ENCODE measurements around a stretch of chr12.

- RRBS: no CpG with 5 or more reads among the region's 2 CpGs
Measured at GRCh38 chr12:53726354-53726703, 923 bp downstream of the CALCOCO1 start.

DNA sequence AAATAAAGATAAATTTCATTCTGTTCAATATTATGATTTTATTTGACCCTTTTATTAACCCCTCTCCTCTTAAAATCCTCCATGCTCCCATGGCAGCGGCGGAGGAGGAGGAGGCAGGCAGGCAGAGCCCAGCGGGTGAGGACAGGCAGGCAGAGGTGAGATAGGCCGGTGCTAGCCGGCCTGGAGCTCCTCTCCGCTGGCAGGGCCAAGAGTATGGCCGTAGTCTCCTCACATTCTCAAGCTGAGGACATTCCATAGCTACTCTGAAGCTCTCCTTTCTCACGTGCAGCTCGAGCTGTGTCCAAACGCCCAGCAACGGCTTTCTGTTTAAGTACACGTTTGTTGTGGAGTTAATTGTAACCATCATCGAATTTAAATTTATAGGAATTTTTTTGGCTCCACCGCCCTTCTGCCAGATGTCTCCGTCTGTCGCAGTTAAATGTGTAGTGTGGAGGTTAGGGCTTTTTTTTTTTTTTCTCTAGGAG lies 3.5 kb downstream of the HOXC11 start:
- RRBS: no CpG with 5 or more reads among the region's 16 CpGs

DNA sequence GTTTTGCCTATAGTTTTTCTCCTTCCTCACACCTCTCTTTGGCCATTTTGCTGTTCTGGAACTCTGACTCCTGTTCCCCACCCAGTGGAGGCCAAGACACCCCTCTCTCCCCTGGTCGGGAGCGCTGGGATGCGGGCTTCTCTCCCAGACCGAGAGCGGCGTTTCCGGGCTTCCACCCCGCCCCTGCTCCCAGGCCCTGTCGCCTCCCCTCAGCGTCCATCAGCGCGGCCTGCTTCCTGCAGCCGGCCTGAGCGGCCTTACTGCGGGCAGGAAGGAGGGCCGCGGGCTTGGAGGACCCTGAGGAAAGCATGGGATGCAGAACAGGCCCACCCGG lies 4.0 kb upstream of the HOXC8 start:
- RRBS: 4% methylated on average over 9 of the region's 18 CpGs

- RRBS: 93% methylated on average over 7 of the region's 21 CpGs
Measured at GRCh38 chr12:54006564-54007169, 2.1 kb upstream of the HOXC8 start.

DNA sequence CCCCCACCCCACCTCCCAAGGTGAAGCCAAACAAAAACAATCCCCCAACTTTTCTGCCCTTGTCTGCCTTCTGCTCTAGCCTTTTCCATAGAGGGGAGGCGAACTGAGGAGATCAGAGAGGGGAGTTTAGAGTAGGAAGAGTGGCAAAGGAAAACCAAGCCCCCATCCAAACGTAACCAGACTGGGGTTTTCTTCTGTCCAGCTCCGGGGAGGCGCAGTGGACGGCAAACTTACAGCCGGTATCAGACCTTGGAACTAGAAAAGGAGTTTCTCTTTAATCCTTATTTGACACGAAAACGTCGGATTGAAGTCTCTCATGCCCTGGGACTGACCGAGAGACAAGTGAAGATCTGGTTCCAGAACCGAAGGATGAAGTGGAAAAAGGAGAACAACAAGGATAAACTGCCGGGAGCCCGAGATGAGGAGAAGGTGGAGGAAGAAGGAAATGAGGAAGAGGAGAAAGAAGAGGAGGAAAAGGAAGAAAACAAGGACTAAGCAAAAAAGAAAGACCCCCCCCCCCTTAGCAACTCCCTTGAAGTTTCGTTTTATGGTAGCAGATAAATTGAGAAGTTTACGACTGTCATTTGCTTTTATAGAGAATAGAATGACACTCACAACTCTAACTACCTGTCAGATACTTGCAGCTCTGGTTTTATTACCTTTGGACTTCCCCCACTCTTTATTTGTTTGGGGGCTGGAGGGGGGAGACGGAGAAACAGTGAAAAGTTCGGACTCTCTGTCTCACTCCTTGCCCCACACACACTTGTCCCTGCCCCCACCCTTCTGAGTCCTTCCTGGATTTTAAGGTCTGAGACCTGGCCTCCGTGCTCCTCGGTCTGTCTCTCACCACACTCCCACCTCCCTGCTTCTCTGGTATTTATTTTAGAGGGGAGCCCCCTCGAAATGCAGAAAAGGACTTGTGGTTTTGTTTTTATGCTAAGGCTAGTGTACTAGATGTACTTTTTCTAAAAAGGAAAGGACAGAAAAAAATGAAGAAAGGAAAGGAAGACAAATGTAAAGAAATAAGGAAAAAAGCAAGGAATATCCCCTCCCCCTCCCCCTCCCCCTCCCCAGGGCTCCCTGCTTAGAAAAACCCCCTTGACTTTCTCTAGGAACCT lies 2.5 kb downstream of the HOXC8 start:
- RRBS: no CpG with 5 or more reads among the region's 20 CpGs

DNA sequence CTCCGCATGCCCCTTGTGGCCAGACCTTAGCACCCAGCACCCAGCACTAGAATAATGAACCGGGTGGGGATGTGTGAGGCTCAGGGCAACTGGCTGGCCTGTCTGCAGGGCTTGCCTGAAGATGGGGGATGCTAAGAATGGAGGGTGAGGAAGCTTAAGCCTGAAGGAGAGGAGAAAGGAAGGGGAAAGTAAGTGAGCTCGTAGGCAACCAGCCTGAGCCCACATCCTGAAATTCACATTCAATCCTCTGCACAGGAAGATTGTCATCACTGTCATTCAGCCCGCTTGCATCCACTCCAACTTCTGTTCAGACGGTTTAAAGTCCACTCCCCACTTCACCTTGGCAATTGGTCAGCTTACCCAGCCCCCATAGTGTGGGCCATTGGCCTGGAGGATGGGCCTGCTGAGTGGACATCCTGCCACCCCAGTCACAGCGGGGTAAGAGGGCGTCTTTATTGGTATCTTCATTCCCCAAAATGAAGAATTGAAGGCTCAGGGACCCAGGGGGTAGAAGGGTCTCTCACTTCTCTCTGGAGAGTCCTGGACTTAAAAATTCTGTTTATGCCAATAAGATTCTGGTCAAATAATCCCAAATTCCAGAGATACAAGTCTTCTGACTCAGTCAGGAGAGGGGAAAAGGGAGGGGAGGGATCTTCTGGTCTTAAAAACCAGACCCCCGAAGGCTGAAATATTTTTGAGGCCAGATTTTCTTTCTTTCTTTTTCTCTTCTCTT lies 4.6 kb downstream of the HOXC8 start:
- RRBS: no CpG with 5 or more reads among the region's 8 CpGs

DNA sequence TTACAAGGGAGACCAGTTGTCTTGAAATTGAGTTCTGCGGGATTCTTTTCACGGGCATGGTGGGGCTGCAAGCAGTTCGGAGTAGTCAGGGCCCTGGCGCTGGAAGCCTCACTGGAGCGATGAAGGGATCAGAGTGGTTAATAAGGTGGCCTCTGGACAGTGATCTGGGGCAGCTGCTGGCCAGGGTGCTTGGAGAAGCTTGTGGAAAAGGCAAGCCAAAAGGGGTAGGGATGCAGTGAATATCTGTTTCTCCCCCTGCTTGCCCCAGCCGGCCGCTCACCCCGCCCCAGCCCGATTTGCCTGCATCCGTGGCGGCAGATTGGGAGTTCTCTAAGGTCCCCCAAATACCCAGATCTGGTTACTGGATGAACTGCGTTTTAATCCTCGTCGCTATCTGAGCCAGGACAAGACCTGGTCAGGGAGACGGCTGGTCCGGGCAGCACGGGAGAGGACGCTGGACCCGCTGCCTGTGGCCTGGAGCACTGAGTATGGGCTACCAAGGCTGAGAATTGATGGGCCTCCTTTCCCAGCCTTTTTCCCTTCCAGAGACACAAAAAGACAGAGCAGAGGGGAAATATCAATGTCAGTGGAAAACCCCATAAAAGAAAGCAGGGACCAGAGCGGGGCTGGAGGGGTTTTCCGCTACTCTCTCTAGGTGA lies 7.2 kb upstream of the HOXC6 start:
- RRBS: no CpG with 5 or more reads among the region's 21 CpGs

- RRBS: no CpG with 5 or more reads among the region's 22 CpGs
Measured at GRCh38 chr12:54052635-54053567, 734 bp upstream of the HOXC4 start.

- RRBS: no CpG with 5 or more reads among the region's 15 CpGs
Measured at GRCh38 chr12:54077790-54078519, 24.3 kb downstream of the HOXC4 start.

DNA sequence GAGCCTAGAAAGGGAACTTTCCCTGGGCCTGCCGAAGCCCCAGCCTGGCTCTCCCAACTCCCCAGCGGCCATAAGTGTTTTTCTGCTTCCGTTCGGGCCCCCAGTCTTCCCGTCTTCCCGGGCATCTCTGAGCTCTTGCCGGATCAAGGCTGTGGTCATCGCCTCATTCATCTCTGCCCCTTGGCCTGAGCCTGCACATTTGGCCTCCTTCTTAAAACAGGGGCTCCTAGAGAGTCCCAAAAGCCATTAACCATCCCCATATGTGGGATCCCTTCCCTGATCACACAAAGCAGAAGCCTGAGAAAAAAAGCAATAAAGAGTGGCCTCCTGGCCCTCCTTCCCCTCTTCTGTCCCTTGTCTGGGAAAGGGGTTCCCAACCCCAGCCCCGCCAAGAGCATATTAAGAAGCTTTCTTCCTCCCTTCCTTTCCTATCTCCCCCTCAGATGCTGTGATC lies 26.8 kb downstream of the HOXC4 start:
- RRBS: no CpG with 5 or more reads among the region's 9 CpGs

DNA sequence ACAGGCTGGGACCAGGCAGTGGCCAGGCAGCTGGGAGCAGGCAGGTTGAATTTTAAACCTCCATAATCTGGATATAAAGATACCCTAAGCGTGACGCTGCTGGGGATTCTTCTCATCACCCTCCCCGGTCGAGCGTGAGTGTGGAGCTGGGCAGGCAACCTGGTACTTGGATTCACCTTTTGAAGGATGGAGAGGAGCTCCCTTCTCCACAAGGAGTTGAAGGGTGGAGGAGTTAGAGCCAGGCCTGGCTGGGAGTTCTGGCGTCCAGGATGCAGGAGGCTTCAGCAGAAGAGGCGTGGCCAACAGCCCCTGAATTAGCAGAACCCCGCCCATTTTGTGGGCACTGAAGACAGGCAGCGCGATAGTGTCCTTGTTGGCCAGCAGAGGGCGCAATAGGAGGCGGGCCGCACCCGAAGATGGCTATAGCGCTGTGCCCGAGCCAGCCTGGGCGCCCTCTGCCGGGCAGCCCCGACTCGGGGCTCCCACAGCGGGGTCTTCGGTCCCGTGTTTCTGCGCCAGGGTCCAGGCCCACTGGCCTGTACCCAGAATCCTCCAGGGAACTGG lies 25.8 kb upstream of the SMUG1 start:
- RRBS: no CpG with 5 or more reads among the region's 24 CpGs

GRCh38 chr12:54231983-54232750 lies 43.4 kb upstream of the SMUG1 start:
- RRBS: no CpG with 5 or more reads among the region's 4 CpGs

- RRBS: no CpG with 5 or more reads among the region's 2 CpGs
Measured at GRCh38 chr12:54251907-54252346, 28.0 kb downstream of the CBX5 start.

DNA sequence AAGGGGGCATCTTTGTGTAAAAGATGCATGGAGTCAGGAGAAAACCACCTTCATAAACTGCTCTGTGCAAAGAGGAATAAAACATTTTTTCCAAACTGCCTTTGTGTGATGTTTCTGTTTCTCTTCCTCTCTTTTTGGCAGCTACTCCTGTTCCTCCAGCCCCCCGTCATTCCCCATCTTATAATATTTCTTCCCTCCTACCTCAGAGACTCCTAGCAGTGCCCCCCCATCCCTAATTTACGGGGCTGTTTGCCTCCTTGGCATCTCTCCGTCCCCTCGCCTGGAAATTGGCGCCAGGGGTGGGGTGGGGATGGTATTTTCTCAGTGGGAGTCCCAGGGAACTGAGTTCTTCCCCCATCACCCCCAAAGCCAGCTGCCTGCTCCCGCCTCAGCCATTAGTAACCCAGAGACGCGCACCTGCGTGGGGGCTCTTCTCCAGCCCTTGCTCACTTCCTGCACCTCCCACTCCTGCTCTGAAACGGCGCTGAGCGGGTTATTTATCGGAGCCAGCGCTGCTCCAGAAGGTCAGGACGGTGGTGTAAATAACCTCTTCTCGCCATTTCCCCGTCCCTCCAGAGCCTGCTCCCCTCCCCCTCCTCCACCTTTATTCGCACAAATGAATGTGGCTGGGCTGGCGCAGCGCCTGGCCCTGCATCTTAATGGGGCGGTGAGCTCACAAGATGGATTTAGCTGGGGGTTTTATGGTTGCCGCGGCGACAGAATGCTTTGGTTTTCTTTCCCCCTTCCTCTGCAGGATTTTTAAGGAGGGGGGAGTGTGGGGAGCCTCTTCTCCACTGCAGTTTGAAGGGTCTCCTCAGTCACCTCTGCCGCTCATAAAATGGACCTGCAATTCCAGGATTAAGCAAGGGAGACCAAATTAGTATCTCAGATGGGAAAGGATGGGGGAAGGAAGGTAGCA lies 12.3 kb downstream of the GPR84 start:
- RRBS: no CpG with 5 or more reads among the region's 25 CpGs

DNA sequence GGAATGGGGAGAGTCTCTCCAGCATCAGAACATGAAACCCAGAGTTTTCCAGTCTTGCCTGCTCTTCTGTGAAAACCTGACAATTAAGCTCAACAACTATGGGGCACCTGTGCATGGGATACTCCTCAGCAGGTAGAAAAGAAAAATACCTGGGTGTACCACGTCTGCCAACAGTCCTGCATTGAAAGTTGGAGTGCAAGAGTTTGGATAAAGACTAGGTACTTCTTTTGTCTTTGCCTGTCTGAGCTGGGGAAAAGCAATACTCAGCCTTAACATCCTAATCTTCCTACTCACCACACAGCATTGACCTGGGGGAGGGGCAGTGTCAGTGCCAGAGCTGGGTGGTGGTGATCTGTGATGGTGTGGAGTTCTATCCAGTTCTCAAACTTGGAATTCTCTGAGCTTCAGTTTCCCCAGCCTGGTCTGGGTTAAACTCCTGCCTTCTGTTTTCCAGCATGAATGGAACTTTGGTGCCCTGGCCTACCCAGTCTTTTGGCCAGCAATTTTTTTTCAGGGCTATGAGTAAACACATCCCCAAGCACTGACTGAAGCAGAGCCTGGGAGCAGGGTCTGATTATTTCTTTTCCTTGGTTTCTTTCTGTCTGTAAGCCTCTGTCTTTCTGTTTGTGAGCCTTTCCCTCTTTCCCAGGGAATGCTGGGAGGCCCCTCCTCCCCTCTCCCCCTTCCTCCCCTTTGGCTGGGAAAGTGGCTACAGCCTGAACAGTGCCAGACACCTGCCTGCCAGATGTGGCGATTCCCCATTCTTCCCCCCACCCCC lies 11.4 kb downstream of the GPR84 start:
- RRBS: no CpG with 5 or more reads among the region's 2 CpGs

DNA sequence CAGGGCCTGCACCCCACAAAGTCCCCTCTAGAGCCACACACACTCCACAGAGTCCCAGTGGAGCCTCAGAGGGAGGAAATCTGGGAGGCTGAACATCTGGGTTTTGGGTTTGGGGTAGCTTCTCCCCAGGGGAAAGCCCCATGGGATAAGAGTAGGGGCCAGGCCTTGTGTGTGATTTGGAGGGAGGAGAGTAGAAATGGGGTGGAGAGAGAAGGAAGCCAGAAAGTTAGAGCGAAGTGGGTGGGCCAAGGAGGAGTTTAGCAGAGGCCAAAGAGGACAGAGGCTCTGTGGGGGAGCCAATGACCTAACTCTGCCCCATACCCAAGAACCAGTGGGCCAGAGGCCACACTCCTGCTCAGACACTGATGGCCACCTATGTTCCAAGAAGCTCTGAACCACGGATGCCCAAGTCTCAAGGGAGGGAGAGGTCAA lies 9.3 kb downstream of the ZNF385A start:
- RRBS: no CpG with 5 or more reads among the region's 2 CpGs

DNA sequence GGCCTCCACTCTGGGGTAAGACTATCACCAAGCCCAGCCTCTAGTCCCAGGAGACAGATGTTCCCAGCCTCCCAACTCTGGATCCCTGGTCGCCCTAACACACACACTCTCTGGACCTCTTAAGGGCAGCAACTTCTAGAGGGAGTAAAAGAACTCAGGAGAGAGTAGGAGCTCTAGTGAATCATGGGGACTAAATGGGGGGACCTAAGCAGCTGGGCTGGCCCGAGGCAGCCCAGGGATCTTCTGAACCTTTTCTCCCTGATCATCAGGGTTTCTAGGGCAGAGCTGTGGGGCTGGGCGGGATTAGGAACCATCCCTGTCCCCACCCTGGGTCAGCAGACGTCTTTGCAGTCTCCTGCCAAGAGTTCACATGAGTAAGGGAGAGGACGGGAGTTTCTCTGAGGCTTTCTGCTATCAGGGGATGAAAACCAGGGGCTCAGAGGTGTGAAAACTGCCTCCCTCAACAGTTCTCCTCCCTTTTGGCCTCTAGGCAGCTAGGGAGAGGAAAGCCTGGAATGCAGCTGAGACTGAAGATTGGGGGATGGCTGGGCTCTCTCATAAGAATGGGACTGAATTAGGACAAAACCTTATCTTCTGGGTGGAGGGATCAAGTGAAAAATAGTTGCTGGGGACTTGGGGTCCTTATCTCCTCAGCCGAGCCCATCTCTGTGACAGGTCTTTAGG lies 8.0 kb downstream of the ZNF385A start:
- RRBS: no CpG with 5 or more reads among the region's 6 CpGs

- RRBS: no CpG with 5 or more reads among the region's 1 CpG
Measured at GRCh38 chr12:54400659-54401303, 16.2 kb upstream of the ZNF385A start.

DNA sequence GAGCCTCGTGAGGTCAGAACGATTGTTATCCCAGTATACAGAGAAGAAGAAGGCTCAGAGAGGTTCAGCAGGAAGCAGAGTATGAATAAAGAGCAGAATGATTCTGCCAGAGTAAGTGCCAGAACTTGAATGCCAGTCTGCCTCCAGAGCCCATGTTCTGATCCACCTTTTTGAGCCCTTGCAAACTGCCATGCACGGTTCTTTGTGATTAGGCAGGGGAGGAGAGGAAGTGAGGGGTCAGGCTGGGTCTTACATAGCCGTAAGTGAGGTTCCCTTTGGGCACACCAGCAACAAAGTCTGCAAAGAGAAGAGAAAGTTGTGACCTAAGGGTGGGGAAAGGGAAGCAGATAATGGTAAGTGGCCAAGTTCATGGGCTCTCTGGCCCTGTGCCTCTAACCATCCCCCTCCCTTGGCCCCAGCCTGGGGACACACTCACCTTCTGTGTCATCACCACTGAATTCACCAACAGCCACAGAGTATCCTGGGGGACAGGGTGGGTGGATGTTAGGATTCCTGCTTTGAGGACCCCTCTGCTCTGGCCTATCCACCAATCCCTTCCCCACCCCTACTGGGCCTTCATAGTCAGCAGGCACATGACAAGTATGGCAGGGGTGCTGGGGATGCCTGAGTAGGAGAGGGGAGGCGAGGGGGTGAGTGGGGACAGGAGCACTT lies 11.5 kb downstream of the ITGA5 start:
- RRBS: no CpG with 5 or more reads among the region's 5 CpGs